Monocyte (primary cell): ENCODE results near the genes DEUP1, SRSF8 and FAM76B.

DNA sequence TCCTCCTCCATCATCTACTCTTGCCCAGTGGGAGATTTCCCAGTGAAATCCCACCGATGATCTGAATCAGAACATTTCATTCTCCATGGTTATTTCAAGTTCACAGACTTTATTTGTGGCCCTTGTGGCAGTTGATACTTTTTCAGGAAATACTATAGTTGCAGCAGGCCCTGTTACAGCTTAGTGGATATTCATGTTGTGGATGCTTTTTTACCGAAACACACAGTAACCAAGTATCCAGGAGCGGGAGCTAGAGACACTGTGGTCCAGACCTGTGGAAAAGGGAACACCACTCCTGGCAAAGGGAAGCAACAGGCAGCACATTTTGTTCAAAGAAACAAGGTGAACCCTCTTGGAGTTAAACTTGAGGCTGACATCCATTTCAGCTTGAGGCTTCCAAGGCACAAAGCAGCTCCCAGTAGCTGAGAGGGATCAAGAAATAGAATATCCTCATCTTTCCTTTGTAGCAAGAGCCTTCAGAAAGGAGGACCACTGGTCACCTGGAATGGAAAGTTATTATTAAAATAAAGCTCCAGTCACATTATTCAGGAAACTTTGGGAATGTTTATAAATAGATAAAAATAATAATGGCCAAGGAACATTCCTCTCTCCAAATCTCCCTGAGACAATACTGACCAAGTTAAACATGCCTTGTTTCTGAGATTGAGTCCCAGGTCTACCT is 33.5 kb downstream of the FZD4 start:
- PRO-cap, 2 experiments = no peak in any of the 2 experiments

GRCh38 chr11:88420041-88420718 is 82.6 kb upstream of the CTSC start:
- PRO-cap, 2 experiments = no peak in any of the 2 experiments

GRCh38 chr11:88979673-88979902 is 86.2 kb downstream of the GRM5 start:
- PRO-cap, 2 experiments = no peak in any of the 2 experiments

- PRO-cap, 2 experiments = no peak in any of the 2 experiments
Observed at GRCh38 chr11:93330242-93331092, at the start of gene DEUP1. Gene DEUP1 (plus strand): TSS chr11:93330742.

GRCh38 chr11:93727763-93728733 is 13.2 kb downstream of the TAF1D start:
- PRO-cap, 2 experiments = no peak in any of the 2 experiments

GRCh38 chr11:93797834-93798794 is 14.0 kb downstream of the MED17 start:
- PRO-cap, 2 experiments = no peak in any of the 2 experiments

GRCh38 chr11:94129654-94129795 is 884 bp downstream of the PANX1 start:
- PRO-cap, 2 experiments = no peak in any of the 2 experiments

- PRO-cap, 2 experiments = no peak in any of the 2 experiments
Observed at GRCh38 chr11:94400911-94401213, 357 bp downstream of the GPR83 start.

DNA sequence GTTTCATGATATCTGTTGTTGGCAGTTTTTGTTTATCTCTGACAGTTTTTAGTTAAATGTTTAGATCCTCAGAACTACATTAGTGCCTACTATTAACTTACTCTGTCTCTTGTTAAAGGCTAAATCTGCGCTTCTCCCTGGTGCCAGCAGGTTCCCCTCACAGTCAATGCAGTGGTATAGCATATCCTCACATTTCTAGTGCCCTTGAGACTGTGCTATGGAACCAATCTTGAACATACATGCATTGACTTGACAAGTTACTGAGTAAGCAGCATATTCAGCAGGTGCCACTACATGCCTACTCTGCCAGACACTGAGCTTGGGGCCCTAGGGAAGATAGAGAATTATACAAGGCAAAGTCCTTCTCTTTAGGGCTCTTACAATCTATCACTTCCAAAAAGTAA is 3.1 kb downstream of the FUT4 start:
- PRO-cap, 2 experiments = no peak in any of the 2 experiments

DNA sequence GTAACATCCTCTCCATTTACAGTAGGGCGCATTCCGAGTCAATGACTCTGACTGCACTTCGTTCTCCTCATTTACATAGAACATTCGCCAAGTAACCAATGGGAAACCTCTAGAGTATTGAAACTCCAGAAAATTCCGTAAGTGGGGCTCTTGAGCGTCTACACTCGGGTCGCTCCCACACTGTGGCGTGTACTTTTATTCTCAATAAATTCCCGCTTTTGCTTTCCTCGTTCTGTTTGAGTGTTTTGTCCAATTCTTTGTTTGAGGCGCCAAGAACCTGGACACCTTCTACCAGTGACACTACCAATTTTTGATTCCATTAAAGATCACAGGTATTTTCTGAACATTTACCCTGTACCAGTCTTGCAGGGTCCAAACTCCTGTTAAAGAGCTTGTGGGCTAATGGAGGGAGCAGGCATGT is 90.1 kb downstream of the PIWIL4 start:
- PRO-cap, 2 experiments = no peak in any of the 2 experiments

- PRO-cap, 2 experiments = no peak in any of the 2 experiments
Observed at GRCh38 chr11:94766691-94767328, 1.3 kb upstream of the AMOTL1 start.

GRCh38 chr11:95066584-95067305 is at the start of gene SRSF8:
Gene SRSF8 (plus strand): TSS chr11:95066919.
- PRO-cap, 2 experiments = peak in 1 of 2 experiments; most common plus-strand start chr11:95067227 (in 1); most common minus-strand start chr11:95067129 (in 1)

- PRO-cap, 2 experiments = no peak in any of the 2 experiments
Observed at GRCh38 chr11:95335730-95336564, 104.9 kb upstream of the SESN3 start.

- PRO-cap, 2 experiments = no peak in any of the 2 experiments
Observed at GRCh38 chr11:95590424-95590839, 199.2 kb downstream of the FAM76B start.

GRCh38 chr11:95688443-95688713 is 101.2 kb downstream of the FAM76B start:
- PRO-cap, 2 experiments = no peak in any of the 2 experiments

GRCh38 chr11:95789300-95790290 is at the start of gene FAM76B:
Gene FAM76B (minus strand): TSS chr11:95789782.
- PRO-cap, 2 experiments = peak in 2 of 2 experiments; most common plus-strand start chr11:95789567 (in 2); most common minus-strand start chr11:95789810 (in 2)

GRCh38 chr11:95924279-95924802 is 434 bp upstream of the MTMR2 start:
- PRO-cap, 2 experiments = no peak in any of the 2 experiments

- PRO-cap, 2 experiments = no peak in any of the 2 experiments
Observed at GRCh38 chr11:96016068-96016305, 92.1 kb upstream of the MTMR2 start.

- PRO-cap, 2 experiments = no peak in any of the 2 experiments
Observed at GRCh38 chr11:96180978-96181752, 161.8 kb downstream of the MAML2 start.

DNA sequence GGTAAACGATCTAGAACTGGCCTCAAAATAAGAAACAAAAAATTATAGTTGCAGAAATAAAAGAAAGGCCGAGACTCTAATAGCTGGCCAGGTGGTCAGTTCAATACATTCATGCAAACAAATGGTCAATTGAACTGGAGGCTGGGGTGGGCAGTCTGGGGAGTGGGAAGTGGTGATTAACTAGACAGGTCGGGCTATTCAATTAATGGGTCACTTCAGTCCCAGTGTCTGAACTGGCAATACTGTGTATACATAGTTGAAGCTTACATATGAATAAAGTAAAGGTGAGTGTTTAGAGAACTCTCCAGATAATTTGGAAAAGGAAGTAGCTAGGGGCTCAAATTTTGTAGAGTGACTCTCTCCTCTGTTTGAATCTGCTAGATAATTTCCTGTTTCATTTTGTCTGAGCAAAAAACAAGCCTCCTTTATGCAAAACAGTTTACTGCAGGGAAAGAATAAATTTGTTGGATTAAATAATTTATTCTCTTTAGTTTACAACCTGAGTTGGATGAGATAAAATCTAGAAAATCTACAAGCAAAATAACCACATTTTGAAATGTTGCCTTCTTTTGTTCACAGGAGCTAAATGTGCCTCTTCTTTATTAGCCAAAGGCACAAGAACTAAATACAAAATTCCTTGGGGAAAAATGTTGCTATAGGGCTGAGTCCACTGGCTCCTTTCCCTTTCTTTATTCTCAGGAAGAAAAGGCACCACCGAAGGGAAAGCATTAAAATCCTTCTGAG is 148.8 kb downstream of the MAML2 start:
- PRO-cap, 2 experiments = no peak in any of the 2 experiments